Fallopian tube (tissue), 1 donor: ENCODE measurements around the genes REC8, NFATC4 and G2E3.

GRCh38 chr14:24079665-24080332, 8.4 kb downstream of the CPNE6 start:
- PRO-cap: no peak

- PRO-cap: no peak
Observed at GRCh38 chr14:24108709-24109229, 5.8 kb upstream of the DCAF11 start.

DNA sequence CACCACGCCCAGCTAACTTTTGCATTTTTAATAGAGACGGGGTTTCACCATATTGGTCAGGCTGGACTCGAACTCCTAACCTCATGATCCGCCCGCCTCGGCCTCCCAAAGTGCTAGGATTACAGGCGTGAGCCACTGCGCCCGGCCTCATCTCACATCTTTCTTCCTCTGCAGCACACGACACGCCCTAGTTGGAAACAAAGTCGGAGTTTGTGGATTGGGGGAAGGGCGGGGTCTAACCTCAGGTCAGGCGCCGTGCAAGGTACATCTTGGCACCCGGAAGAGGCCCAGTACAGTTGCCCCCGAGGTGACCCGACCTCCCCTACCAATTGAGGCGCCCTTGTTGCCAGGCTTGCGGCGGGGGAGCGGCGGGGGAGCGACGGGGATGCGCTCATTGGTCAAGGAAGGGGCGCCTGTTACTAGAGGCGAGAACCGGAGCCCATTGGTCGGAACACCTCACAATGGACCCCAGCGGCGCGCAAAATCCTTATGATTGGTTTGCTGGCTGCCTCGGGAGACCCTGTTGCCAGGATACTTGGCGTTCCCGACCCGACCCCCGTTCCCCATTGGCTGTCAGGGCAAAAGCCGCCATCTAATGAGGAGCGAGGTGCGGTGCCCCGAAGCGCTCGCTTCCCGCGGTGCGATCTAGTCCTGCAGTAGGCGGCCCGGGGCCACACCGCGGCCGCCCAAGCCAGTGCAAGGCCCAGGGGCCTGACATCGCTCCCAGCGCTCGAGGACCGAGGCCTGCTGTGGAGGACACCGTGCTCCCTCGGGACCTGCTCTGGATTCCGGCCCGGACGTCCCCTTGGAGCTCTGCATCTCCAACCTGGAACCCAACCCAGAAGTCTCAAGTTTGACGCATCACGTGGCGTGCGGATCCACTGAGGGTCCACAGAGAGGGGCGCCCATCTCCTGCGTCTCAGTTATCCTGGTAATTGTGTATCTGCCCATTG, at the start of gene REC8:
Gene REC8, plus strand, starts transcription at position 646 of the 953 bp plus-strand sequence.
- PRO-cap: bidirectional peak, plus-strand start at position 203 of the sequence, minus-strand start at position 170 of the sequence; bidirectional peak, plus-strand start at position 648 of the sequence, minus-strand start at position 345 of the sequence

- PRO-cap: no peak
Observed at GRCh38 chr14:24189531-24189936, 918 bp upstream of the IPO4 start.

DNA sequence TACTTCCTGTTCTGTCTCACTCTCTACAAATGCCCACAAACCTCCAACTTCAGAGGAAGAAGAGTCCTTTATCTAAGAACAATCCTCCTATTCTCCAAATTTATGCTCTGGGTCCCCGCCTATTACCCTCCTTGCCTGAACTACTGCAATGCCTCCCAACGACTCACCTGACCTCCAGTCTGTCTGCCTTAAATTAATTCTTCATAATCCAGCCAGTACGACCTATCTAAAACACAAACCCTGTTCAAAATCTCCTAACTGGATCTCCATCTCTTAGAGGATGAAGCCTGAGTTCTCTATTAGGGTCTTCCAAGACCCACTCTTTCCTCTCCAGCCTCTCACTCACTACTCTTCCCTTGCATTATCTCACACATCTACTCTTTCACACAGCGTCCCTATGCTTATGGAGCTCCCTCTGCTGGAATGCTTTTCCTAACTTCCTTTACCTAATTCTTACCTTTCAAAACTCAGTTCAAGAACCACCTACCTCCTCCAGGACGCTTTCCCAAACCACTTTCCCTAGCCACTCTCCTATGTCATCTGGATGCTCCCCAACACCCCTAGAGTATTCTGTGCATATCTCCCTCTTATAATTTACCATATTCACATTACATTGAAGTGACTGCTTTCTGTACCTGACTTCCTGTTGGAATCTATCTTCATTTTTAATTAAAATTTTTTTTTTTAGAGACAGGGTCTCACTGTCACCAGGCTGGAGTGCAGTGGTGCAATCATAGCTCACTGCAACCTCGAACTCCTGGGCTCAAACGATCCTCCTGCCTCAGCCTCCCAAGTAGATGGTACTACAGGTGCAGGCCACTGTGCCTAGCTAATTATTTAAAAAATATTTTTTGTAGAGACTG, 2.0 kb downstream of the DHRS1 start:
- PRO-cap: no peak

DNA sequence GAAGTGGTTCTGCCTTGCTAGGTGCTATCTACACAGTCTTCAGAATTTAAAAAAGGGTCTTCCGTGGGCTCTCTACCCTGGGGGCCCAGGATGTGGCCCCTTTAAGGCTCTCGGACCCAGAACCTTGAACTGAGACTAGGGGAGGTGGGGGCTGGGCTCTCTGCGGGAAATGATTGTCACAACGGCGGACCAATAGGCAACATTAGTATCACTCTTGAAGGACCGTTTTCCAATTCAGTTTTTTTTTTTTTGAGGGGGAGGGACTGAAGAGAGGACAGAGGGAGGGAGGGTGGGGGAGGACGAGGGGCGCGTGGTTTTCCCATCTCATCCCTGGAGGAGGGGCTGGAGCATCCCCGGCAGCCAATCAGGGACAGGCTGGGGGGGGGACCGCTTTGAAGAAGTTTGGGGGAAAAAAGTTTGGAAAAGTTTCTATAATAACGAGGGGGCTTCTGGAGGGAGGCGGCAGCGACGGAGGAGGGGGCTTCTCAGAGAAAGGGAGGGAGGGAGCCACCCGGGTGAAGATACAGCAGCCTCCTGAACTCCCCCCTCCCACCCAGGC, at the start of gene NFATC4:
Gene NFATC4, plus strand, starts transcription at position 430 of the 559 bp plus-strand sequence.
- PRO-cap: bidirectional peak, plus-strand start at position 363 of the sequence, minus-strand start at position 126 of the sequence

GRCh38 chr14:24396108-24396670, 2.6 kb upstream of the NYNRIN start:
- PRO-cap: no peak

DNA sequence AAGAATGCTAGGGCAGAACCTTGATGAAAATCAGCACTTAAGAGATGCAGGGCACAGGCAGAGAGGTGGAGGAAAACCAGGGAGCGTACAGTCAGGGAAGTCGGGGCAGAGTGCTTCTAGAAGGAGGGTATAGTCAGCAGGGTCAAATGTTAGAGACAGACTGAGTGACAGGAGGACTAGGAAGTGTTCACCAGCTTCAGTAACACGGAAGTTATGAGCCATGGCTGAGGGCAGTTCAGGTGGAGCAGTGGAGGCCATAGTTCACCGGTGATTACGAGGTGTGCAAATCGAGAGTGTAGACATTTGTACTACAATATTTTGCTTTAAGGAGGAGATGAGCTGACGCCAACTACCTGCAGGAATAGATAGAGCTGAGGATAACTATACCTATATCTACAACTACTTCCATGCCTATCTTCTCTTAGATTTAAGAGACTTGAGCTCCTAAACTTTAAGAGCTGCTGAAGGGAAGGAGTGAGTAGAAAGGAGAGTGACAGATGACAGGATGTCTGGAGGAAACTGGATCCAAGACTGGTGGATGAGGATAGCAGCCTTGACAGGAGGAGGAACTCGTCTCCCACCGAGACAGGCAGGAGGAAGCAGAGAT, 6.5 kb downstream of the CBLN3 start:
- PRO-cap: no peak

GRCh38 chr14:24426780-24427542, 2.5 kb downstream of the CBLN3 start:
- PRO-cap: no peak

DNA sequence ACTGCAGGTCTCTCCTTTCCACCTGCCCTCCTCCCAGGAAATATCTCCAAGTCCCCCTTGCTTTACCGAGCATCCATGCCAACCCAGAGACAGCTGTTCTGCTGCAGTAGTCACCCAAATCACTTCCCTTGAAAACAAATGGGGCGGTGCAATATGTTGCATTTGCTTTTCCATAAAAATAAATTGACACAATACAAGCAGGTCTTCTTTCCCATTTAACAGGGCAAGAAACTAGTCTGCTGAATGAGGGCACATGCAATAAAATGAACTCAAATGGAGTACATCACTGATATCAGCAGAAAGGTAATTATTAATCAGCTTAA, 175.0 kb upstream of the GZMB start:
- PRO-cap: no peak

DNA sequence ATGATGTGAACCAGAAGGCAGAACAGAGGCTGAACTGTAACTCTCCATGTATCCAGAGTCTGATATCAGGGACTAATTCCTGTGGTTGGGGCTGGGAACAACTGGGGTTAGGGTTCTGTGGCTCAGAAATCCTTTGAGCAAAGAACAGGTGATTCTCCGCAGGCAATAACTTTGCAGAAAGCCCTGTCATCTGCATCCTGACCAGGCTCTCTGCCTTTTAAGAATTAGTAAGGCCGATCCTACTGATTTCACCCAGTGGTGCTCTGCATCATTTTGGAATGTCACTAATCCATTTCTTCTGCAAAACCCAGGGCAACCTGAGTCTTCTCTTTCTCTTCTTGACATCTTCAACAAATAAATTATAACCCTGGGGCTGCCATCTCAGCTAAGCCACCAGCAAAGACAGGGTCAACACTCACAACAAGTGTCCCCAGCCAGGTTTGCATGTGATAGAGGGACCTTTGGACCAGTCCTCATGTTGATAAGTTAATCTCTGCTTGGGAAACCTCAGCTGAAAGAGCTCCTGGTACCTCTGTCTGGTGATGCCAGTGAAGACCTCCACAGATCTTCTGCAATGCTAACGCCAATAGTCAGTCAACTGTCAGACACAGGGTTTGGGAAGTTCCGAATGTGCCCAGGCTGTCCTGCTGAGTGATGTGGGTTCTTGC, 179.6 kb upstream of the GZMB start:
- PRO-cap: no peak

- PRO-cap: unidirectional peak, plus-strand start at chr14:24879828
Observed at GRCh38 chr14:24879234-24880052, 170.5 kb downstream of the STXBP6 start.

DNA sequence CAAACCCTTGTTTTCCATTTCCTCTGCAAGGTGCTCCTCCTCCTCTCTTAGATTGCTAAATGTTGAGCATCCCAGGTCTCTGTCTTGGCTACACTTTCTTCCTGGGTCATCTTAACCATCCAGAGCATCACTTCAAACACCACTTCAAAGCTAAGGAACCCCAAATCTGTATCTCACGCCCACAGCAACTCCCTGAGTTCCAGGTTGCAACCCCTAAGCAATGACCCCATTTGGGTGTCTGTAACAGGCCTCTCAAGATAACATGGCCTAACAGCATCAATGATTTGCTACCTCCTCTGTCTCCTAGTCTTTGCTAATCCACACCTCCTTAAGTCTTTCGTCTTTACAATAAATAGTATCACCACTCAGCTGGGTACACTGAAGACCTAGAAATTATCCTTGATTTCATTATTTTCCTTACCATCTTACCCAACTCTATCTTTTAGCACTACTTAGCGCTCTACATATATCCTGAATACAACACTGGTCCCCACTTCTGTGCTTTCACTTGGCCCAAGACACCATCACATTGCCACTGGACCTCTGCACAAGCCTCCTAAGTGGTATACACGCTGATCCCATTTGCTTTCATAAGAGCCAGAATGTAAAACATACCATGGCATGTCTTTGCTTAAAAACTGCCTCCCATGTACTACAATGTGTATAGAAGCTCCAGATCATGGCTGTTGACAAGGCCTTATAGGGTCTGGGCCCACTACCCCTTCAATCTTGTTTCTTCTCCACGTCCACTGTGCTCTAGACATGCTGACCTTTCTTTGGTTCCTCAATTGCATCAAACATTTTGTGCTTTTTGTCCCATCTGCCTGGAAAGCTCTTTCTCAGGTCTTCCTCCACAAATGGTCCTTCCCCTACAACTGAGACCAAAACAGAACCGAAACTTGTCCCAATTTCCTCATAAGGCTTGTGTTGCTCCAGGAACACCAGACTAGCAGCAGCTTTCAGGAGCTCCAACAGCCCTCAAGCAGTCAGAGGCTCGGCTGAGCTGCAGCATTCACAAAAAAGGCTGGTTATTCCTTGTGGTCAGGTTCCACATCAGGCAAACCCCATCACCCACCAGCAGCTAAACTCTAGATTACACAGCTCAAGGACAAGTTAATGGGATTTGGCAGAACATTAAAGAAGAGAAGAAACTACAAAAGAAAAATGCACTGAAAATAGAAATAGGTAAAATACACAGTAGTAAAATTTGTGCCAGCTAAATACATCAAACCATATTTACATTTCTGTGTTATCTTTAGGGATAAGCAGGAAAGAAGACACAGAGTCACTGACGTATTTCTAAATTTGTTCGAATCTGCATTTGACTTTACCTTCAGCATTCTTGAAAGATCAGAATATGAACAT, 141.7 kb downstream of the STXBP6 start:
- PRO-cap: no peak

- PRO-cap: no peak
Observed at GRCh38 chr14:24974220-24974480, 75.8 kb downstream of the STXBP6 start.

DNA sequence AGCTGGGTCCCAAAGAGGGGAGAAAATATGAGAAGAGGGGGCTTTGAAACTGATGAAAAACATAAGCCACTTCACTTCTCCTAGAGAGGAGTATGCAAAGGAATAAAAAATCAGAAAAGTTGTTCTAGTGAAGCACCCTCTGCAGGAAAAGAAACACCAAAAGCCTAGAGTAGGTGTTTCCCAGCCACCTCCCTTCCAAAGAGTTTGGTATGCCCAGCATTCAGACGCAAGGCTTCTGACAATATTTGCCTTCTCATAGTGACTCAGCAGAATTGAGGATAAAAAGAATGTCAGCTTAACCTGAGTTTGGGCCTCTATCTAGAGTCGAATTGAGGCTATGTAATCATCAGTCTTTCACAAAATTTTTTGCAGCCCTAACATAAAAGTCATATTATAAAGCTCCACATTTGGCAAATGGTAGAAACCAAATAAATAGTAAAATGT, 316.3 kb downstream of the NOVA1 start:
- PRO-cap: no peak

DNA sequence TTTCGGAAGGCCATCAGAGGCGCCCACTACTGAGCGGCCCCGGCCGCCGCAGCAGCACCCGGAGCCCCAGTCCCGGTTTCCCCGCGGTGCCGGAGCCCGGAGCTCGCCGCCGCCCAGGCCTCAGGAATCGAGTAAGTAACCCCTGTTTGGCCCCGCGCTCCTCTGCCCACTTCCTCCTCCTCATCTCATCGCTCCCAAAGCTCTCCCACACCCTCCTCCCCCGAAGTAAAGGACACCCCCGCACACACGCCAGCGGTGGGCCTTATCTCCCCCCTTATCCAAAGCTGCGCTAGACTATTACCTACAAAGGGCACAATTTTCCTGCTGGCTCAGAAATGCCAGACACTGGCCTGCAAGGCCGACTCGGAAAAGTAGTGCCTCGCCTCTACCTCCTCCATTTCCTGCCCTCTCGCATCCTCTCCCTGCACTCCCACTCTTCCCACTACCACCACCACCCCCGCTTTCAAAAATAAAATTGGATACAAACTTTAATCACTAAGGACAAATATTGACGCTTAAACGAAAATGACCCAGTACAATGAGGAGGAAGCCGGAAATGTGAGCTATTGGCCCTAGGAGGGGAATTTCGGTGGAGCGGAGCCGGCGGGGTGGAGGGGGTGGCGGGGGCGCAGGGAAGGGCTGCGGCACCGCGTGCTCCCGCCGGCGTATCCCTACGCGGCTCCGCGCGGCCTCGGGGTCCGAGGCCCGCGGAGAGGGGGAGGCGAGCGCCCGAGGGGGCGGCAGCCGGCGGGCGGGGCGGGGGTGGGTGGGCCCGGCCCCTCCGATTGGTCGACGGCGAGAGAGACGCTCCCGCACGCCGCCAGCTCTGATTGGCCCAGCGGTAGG, 481 bp upstream of the FOXG1 start:
- PRO-cap: no peak

GRCh38 chr14:30227859-30228160, 300.2 kb upstream of the PRKD1 start:
- PRO-cap: no peak

DNA sequence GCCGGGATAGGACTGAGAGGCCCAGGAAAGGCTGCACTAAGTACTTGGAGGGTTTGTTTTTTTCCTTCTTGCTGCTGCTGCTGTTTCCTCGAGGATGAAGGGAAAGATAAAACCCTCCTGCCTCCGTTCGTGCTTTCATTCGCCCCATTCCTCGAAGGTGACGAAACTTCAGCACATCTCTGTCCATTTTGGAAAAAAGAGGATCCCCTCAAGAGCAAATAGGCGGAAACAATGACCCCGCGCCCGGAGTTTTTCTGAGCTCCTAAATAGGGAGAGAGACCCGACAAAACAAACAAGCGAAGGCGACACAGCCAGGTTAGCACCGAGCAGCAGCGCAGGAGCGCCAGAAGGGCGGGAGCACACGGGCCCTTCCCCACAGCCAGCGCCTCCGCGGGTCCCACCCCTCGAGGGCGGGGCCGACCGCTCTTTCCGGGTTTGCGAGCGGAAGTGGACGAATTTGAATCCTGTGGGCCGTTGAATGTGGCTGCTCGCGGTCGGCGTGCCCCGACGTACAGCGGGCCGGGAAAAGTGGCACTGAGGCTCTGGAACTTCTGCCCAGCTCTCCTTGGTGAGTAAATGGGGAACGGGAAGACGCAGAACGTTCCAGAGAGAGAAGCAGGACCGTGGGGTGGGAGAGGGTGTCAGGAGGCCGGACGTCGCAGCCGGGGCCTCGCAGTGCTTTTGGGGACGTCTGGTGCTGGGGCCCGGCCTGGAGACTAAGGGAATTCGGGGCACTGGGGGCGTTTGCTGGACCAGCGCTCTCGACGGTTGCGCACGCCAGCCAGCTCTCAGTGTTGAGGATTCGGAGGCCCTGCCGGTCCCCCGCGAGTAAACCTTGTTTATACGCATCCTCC, at the start of gene G2E3:
Gene G2E3, plus strand, starts transcription at position 454 of the 854 bp plus-strand sequence.
- PRO-cap: bidirectional peak, plus-strand start at position 454 of the sequence, minus-strand start at position 392 of the sequence

DNA sequence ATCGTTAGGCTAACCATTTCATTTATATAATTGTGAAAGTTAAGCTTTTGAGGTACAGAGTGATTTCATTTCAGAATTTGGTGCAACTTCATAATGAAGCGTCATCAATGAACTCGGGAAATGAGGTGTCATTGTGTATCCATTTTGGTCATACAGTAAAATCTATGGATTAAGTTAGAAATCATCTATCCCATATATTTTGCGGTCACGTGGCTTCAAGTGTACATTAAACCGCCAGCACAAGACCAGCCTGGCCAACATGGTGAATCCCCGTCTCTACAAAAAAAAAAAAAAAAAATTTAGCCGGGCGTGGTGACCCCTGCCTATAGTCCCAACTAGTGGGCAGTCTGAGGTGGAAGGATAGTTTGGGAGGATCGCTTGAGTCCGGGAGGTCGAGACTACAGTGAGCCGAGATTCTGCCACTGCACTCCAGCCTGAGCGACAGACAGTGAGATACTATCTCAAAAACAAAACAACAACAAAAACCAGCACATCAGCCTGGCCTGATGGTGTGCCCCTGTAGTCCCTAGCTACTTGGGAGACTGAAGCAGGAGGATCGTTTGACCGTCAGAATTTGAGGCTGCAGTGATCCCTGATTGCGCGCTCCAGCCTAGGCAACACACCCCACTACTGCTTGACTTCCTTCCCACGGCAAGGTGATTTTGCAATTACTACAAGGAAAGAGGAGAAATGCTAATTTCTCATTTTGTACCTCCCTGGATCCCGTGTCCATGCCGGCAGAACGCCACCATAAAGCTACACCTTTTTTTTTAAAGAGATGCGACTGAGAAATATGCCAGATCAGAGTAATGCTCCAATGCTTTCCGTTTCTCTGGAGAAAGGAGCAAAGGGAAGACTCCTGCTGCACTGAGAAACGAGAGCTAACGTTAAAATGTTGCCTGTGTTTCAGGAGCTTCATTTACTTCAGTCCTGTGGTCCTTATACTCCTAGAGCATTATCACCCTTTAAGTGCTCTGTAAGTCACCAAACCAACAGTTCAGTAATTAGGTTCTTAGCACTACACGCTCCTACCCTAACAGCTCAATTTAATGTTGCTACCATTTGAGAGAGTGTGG, 756 bp upstream of the SCFD1 start:
- PRO-cap: unidirectional peak, plus-strand start at position 573 of the sequence

- PRO-cap: no peak
Observed at GRCh38 chr14:30664050-30665200, 42.3 kb downstream of the SCFD1 start.